Esophagus squamous epithelium (tissue), 4 donors: ENCODE measurements around the genes KAZALD1, BTRC and FBXW4.

GRCh38 chr10:100895218-100895997 lies 17.4 kb upstream of the SLF2 start:
- PRO-cap, result no peak
- RAMPAGE, long total RNA, 4 experiments, result no peak in any of the 4 experiments

DNA sequence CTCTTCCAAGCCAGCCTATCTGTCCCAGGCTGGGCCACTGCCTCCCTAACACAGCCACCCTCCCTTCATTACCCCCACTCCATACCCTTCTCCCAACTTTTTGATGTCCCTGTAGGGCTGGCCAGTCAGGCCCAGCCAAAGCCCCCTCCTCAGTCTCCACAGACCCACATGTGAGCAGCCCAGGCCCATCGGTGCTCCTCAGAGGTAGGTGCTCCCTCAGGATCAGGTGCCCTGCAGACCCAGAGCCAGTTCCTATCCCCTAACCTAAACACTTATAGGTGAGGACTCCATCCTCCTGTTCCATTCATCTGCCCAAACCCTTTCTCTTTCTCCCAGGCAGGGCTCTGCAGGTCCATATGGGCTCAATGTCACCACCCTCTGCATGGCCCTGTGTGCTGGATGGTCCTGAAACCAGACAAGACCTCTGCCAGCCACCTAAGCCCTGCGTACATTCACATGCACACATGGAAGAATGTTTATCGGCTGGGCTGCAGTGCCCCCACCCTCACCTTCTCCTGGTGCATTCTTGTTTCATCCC lies 3.1 kb downstream of the MRPL43 start:
- PRO-cap, result unidirectional peak, plus-strand start at position 242 of the sequence
- RAMPAGE, long total RNA, 4 experiments, result no peak in any of the 4 experiments

- PRO-cap, result no peak
- RAMPAGE, long total RNA, 4 experiments, result no peak in any of the 4 experiments
These were observed 1.1 kb downstream of the TWNK start for GRCh38 chr10:100988408-100988943.

DNA sequence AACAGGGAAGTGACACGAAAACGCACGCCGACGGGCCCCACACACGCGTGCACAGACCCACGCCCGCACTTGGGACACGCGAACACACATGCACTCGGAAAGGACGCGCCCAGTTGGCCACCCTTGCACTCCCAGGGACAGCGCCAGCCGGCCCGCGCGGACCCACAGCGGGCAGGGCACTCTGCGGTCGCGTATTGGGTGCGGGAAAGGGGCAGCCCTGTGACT lies 2.3 kb upstream of the LZTS2 start:
- PRO-cap, result bidirectional peak, plus-strand start outside the sequence, minus-strand start at position 196 of the sequence
- RAMPAGE, long total RNA, 4 experiments, result no peak in any of the 4 experiments

GRCh38 chr10:101033024-101033330 lies 1.9 kb downstream of the SFXN3 start:
- PRO-cap, result no peak
- RAMPAGE, long total RNA, 4 experiments, result no peak in any of the 4 experiments

- PRO-cap, result no peak
- RAMPAGE, long total RNA, 4 experiments, result no peak in any of the 4 experiments
These were observed 15.1 kb upstream of the KAZALD1 start for GRCh38 chr10:101046678-101047099.

DNA sequence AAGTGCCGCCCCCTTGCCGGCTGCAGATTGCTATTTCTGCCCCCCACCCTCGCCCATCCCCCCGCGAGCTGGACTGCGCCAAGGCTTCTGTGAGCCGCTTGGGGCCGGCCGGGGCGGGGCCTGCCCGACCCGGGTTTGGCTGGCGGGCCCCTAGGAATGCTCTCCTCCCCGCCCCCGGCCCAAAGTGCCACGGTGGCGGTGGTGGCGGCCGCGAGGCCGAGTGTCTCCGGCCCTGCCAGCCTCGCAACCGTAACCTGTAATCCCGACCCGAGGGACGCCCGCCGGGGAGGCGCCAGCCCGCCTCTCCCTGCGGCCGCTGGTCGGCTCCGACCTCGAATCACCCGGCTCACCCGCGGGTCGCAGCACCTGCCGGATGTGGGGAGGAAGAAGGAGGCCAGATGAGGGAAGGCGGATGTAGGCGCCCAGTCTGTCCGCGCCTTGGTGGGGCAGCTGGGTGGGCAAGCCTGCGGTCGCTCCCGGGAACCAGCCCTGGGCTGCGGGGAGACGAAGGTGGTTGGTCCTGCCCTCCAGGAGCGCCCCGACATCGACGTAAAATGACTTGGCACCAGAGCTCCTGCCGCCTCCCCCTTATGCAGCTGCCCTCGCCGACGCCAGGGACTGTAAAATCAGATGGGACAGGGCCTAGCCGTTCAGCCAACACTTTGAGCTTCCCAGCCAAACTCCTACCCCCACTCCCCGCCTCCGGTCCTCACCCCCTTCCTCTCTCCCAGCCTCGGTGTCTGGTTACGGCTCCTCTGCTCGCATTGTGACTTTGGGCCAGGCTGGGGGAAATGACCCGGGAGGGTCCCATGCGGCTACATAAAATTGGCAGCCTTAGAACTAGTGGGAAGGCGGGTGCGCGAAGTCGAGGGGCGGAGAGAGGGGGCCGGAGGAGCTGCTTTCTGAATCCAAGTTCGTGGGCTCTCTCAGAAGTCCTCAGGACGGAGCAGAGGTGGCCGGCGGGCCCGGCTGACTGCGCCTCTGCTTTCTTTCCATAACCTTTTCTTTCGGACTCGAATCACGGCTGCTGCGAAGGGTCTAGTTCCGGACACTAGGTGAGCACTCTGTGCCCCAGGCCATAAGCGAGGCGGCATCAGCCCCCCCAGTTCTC lies at the start of gene KAZALD1:
TSS of gene KAZALD1 (plus strand) at position 929 of the 1,111 bp plus-strand sequence.
- PRO-cap, result bidirectional peak, plus-strand start at position 182 of the sequence, minus-strand start outside the sequence; bidirectional peak, plus-strand start at position 401 of the sequence, minus-strand start at position 339 of the sequence; bidirectional peak, plus-strand start at position 929 of the sequence, minus-strand start at position 628 of the sequence
- RAMPAGE, long total RNA, 4 experiments, result no peak in any of the 4 experiments

- PRO-cap, result no peak
- RAMPAGE, long total RNA, 4 experiments, result no peak in any of the 4 experiments
These were observed 32.1 kb downstream of the KAZALD1 start for GRCh38 chr10:101094035-101094241.

DNA sequence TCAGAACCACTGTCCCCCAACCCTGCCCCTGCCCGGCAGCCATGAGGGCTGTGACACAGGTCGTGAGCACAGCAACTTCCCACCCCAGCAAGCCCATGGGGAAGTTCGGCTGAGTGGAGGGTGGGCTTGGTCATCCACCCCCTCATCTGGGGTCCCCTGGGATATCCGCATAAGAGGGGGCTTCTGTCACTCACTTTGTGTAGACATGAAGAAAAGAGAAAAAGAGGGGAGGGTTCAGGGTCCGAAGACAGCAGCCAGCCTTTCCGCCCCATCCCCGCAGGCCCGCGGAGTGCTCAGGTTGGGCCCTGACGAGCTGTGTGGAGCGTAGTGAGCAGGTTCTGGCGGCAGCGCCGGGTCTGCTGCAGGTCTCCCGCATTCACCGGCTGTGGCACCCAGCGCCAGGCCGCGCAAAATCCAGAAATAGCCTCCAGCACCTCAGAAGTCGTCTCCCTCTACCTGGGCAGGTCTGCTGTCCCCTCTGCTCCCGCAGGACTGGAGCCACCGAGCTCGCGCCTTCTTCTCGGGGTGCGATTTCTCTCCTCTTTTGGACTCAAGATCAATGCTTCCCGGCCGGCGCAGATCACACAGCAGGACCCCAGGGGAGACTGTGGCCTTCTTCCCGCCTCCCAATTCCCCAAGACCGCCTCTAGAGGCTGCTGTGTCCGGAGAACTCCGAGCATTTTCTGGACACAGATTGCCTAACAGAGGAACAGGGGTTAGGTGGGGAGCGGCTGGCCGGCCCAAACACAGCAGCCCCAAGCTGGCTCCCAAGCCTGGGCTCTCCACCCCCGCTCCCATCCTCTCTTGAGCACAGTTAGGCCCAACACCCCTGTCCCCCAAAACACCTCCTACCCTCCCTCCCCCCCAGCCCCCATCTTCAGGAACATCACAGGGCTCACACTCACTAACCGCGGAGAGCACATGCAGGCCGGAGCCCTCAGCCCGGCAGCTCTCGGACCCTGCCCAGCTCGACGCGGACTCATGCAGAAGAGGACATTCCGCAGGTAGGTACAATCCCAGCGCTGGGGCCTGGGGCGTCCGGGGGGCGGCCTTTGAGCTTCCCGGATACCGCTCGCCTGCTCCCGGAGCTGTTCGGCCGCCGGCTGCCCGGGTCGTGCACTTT lies 8.4 kb downstream of the TLX1 start:
- PRO-cap, result no peak
- RAMPAGE, long total RNA, 4 experiments, result no peak in any of the 4 experiments

DNA sequence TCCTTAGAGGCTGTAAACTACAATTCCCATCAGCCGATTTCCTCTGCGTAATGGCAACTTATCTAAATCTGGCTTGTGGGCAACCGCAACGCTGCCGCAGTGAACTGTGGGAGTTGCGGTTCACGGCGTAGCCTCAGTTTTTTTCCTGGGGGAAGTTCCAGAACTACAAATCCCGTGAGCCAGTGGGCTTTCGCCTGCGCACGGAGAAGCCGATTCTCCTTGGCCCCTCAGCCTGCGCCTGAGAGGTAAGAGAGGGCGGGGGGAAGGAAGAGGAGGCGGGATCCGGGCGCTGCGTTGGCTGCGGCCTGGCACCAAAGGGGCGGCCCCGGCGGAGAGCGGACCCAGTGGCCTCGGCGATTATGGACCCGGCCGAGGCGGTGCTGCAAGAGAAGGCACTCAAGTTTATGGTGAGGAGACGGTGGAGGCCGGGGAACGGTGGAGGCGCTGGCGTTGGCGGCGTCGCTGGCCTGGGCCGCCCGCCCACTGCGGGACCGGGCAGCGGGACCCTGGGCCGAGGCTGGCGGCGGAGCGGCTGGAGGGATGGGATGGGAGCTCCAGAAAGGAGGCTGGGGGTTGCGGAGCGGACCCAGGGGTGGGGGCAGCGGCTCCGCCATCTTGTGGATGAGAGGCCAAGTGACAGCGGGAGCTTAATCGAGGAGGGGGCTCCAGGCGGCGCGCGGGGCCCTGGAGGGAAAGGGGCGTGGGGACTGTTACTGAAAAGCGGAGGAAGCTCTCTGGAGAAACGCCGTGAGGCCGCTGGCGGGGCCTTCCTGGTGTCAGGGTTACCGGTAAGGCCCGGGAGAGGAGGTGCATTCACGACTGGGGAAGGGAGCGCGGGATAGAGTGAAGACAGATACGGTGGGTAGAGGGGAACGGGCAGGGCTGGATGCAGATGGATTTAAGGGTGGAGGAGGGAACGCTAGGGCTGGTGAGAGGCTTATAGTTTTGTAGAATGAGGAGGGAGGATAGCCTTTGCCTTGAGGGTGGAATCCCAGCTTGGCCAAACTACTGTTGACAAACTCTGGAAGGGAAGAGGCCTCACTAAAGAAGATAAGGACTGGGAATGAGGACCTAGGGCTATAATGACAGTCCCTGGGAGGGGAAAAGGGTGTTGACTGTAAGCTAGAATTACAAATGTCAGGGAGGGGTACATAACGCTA lies at the start of gene BTRC:
TSS of gene BTRC (plus strand) at position 344 of the 1,160 bp plus-strand sequence.
- PRO-cap, result unidirectional peak, plus-strand start at position 248 of the sequence; bidirectional peak, plus-strand start at position 812 of the sequence, minus-strand start at position 721 of the sequence
- RAMPAGE, long total RNA, 4 experiments, result start-site peak on the plus strand in 3 of 4 experiments, centred at positions 310 to 332 of the sequence, 216 to 794 reads per replicate

- PRO-cap, result unidirectional peak, plus-strand start at chr10:101368182
- RAMPAGE, long total RNA, 4 experiments, result start-site peak on the plus strand in 1 of 4 experiments, at chr10:101368220-101368232 at its widest, 7 reads per replicate
These were observed 14.0 kb downstream of the BTRC start for GRCh38 chr10:101367909-101368382.

DNA sequence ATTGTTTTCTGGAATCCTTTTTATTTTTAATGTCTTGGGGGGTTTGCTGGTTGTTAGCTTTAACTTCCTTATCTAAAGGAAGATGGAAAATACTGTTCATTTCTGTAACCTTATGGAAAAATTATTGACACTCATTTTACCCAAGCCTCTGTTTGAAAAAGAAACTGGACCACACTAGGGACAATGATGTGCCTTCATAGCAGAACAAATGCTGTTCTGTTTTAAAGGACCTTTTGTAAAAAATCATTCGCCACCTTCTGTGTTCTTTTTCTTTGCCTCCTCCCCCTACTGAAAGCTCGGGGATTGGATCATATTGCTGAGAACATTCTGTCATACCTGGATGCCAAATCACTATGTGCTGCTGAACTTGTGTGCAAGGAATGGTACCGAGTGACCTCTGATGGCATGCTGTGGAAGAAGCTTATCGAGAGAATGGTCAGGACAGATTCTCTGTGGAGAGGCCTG lies 62.3 kb downstream of the POLL start:
- PRO-cap, result no peak
- RAMPAGE, long total RNA, 4 experiments, result no peak in any of the 4 experiments

DNA sequence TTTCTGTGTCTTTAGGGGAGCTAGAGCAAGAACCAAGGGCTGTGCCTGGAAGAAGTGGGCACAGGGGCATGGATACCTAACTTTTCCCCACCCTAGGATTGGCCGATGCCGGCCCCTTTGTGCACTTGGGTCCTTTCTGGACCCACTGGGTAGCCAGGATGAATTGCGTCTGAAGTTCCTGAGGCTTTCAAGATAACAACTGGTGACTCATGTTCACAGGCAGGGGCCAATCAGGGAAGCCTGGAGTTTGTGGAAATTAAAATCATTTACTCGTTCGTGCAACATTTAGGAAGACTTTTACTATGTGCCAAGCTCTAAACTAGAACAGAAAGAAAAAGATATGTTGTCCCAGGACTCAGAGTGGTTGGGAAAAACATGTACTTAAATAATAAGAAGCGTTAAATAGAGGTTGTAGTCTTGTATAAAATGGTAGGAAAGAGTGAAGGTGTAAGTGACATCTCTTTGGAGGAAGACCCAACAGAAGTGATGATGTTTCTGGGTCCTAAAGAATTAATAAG lies 882 bp downstream of the DPCD start:
- PRO-cap, result no peak
- RAMPAGE, long total RNA, 4 experiments, result no peak in any of the 4 experiments

DNA sequence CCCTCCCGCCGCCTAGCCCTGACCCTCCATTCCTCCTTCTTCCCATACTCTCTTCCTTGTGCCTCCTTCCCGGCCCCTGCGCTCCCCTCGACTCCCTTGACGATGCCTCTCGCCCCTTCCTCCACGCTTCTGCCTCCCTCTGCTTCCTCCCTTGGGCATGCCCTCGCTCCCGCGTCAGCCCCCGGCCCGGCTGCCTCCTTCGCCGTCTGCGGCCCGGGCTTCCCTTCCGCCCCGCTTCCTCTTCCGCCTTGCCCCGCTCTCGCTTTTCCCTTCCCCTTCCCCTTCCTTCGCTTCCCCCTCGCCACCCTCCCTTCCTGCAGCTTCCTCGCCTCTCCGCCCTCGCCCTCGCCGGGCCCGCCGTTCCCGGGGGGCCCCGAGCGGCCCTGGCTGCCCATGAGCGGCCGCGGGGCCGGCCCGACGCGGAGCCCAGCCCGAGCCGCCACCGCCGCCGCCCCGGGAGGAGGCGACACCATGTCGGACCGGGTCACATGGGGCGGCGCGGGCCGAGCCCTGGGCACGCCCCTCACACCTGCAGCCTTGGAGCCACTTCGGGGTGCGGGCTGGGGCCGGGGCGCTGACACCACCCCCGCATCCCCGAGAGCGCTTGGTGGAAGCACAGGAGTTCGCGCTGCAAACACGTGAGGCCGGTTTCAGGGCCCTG lies at the start of gene FBXW4:
TSS of gene FBXW4 (minus strand) at position 460 of the 661 bp plus-strand sequence.
- PRO-cap, result unidirectional peak, minus-strand start at position 238 of the sequence; unidirectional peak, minus-strand start at position 473 of the sequence
- RAMPAGE, long total RNA, 4 experiments, result start-site peak on the minus strand in 1 of 4 experiments, centred at position 212 of the sequence, 62 reads per replicate

GRCh38 chr10:101781262-101781811 lies 1.9 kb downstream of the NPM3 start:
- PRO-cap, result no peak
- RAMPAGE, long total RNA, 4 experiments, result no peak in any of the 4 experiments

GRCh38 chr10:101793954-101794162 lies 10.6 kb upstream of the NPM3 start:
- PRO-cap, result no peak
- RAMPAGE, long total RNA, 4 experiments, result no peak in any of the 4 experiments

- PRO-cap, result no peak
- RAMPAGE, long total RNA, 4 experiments, result no peak in any of the 4 experiments
These were observed 7.9 kb downstream of the OGA start for GRCh38 chr10:101809888-101811194.

DNA sequence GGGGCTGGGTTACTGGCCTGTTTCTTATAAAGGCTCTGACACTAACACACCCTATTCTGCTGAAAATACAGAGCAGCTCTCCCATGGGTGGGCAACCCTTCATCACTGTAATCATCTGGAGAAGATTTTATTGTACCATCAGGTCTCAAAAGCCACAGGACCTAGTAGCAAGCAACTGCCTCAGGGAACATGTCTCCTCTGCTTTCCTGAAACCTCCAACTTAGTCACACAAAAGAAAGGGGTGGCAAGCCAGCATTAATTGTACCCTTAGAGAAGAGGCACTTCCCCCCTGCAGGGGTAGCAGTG lies 81.7 kb downstream of the ARMH3 start:
- PRO-cap, result no peak
- RAMPAGE, long total RNA, 4 experiments, result no peak in any of the 4 experiments

DNA sequence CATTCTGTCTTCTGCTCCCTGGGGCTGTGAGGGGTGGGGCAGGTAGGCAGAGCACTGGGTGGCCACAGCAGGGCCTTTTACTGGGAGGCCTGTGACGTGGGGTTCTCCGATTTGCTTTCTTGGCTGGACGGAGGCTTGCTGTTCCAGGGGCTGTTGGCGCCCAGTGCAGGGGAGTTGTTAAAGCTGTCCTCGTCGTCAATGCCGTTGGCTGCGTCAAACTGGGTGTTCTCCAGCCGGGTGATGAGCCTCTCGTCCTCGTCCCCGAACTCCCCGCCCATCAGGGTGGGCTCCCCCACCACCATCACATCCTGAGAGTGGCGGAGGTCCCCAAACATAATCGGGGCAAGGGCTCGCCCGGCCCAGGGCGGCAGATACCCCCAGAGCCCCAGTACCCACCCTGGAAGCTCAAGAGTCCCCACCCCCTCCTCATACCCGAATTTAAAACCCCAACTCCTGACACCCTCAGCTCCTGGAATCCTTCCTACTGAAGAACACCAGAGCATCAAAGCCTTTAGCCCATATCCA lies 12.1 kb downstream of the LDB1 start:
- PRO-cap, result no peak
- RAMPAGE, long total RNA, 4 experiments, result no peak in any of the 4 experiments

DNA sequence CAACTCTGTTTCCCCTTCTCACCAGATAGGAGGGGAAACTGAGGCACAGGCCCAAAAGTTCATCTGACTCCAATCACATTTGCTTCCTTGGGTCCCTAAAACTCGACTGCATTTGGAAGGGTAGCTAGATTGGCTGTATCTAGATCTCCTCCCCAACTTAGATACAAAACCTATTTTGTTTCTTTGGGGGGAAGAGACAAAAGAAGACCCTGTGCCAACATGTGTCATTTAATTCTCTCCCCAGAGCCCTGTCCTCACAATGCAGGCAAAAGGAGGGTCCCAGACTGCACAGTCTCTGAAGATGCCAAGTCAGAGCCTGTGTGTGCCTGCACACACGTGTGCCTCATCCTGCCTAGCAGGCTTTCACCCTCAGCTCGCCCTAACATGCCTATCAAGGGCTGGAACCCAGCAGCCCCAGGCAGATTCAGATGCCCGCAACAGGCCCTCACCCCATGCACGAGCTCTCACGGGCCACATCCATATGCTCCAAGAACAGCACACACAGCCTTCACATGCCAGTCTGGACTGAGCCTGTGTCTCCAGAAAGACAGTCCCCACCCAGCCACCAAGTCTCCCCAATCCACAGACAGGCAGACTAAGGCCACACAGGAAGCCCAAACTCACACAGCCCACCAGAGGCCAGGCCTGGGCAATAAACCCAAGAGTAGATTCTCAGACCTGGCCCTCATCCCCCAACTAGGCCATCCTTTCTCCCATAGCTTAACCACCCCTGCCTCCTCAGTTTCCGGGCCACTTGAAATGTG lies 7.0 kb downstream of the LDB1 start:
- PRO-cap, result unidirectional peak, plus-strand start at position 474 of the sequence
- RAMPAGE, long total RNA, 4 experiments, result no peak in any of the 4 experiments